Glomerular endothelial cell (primary cell): ENCODE results near the gene STK17A.

DNA sequence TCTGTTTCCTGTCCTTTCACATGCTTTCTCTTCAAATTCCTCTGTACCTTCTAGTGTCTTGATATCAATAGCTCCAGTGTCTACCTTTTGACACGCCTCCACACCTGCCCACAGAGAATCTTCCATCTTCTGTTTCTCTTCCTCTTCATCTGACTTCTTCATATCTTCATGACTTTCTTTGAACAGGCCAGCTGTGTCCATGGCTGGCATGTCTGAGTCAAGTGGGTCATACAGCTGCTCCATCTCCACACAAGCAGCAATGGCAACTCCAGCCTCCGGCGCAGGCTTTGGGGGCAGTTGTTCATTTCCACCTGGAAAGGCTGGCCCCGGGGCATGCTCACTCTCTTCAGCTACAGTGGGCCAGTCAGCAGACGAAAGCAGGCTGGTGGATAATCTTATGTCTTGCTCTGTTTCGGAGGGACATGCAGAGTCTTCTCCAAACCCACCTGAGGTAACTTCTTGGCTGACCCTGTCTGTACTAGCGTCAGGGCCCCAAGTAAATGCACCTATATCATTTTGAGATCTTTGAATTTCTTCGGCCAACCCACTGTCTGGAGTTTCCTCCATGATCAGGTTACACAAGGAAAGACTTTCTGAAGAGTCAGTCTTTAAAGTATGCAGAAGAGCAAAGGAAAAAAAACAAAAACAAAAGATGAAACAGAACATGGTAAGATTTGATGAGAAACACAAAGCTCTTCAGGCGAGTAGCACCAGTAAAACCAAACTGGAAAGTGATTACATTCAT, 202.0 kb downstream of the AMPH start:
- RAMPAGE, long total RNA, result no peak

DNA sequence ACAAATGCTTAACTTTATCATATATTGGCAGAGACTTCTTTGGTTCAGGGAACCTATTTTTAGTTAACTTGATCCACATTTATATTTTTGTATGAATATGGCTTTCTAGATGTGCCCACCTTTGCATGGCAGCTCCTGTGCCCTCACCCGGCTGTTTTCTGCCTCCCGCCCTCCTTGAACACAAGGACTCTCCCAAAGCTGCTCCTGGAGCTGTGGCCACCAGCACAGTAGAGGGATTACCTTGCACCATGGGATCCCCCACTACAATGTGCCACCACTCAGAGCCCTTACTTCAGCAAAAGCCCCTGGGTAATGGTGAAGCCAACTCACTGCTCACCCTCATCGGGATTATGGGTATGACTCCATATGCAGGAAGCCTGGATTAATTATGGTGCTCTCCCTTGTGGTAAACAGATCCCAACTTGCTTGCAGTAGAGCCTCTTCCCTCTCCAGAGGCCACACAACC, 5.4 kb upstream of the AMPH start:
- RAMPAGE, long total RNA, result no peak

- RAMPAGE, long total RNA, result no peak
Observed at GRCh38 chr7:39624286-39624434, 788 bp downstream of the RALA start.

- RAMPAGE, long total RNA, result no peak
Observed at GRCh38 chr7:39624435-39624911, 1.1 kb downstream of the RALA start.

GRCh38 chr7:39954749-39955423, 4.8 kb downstream of the CDK13 start:
- RAMPAGE, long total RNA, result no peak

- RAMPAGE, long total RNA, result no peak
Observed at GRCh38 chr7:40093870-40095187, 40.1 kb downstream of the MPLKIP start.

GRCh38 chr7:40096182-40097252, 37.9 kb downstream of the MPLKIP start:
- RAMPAGE, long total RNA, result no peak

GRCh38 chr7:40882290-40882753, 747.5 kb downstream of the SUGCT start:
- RAMPAGE, long total RNA, result no peak

DNA sequence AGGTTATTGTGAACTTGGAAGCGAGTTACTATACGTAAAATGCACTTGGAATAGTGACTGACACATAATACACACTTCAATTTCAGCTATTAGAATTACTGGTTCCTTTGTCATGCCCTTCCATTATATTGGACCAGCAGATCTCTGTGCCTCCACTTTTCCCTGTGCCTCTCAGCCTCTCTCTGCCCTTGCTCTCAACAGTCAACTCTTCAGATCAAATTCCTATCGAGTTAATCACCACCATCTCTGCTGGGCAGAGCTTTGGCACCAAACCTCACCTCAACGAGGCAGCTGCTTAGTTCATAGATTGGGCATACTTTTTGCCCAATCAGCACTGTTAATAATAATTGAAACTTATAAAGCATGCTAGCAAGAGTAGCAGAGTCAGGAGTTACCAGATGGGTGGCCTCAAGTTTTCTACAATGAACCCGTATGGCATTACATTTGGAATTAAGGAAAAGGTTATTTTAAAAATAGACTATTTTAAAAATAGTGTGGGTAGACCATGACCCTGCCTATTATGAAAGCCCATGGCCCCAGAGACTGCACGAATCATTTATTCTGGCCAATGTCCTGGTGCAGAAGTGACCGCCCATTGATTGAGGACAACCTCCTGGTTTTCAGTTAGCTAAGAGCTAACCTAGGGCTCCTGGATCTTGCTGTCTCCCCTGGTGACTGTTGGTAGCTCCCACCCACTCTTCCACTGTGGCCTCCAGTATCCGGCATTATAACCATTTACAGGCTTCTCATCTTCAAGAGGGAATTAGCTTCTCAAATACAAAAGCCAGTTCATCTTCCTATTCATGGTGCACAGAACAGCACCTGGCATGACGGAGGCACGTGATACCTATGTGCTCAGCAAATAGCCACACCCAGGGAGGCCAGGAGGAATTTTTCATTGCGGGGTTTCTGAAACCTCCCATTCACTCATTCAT, 265.4 kb downstream of the INHBA start:
- RAMPAGE, long total RNA, result no peak

GRCh38 chr7:41942804-41943023, 239.8 kb upstream of the INHBA start:
- RAMPAGE, long total RNA, result no peak

DNA sequence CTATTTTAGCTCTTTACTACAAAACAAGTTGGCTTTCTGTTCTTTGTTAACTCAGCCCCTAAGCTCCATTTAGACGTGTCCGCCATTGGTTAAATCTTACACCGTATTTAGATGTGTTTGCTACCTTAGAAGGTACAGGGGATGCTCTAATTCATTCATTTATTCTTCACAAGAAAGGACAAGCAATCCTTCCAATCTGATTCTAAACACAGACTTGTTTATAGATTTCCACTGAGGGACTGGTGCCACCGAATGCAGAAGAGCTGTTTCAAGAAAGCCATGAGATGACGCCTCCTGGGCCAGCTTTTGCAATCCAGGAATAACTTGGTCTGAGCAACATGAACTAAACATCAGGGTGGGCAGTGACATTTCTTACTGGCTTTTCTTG, 186.6 kb downstream of the GLI3 start:
- RAMPAGE, long total RNA, result no peak

GRCh38 chr7:42219329-42219836, 17.6 kb downstream of the GLI3 start:
- RAMPAGE, long total RNA, result no peak

GRCh38 chr7:42262862-42263596, 26.0 kb upstream of the GLI3 start:
- RAMPAGE, long total RNA, result no peak

DNA sequence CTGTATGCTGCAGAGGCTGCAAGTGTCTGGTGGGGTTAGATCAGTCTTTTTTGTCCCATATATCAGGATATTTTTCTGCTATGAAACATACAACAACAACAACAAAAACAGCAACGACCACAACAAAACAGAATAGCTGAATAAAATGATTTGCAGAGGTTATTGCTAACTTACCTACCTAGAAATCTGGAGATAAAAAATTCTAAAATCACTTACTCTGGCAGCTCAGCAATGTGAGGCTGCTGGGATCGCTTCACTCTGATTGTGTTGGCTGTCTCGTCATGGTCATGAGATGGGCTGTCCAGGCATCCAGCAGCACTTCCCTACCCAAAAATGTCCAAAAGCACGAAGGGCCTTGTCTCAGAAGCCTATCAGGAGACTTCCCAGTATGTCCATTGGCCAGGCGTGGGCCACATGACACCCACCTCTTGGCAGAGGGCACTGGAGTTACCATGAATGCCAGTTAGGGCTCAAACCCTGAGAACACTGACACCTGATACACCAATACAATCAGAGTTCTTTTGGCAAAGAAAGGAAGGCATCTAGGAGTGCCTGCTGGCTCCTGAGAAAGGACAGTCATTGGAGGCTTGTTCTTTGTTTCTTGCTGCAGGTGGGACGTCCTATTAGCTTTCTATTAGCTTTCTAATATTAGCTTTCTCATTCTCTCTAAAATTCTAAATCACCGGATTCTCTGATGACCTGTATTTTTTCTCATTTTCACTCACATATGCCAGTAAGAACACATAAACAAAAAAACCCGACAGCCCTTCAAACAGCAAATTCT, 27.0 kb upstream of the GLI3 start:
- RAMPAGE, long total RNA, result no peak

GRCh38 chr7:42340274-42340801, 103.3 kb upstream of the GLI3 start:
- RAMPAGE, long total RNA, result no peak

- RAMPAGE, long total RNA, result no peak
Observed at GRCh38 chr7:43113686-43114278, 1.3 kb downstream of the HECW1 start.

GRCh38 chr7:43577394-43577949, 5.4 kb upstream of the STK17A start:
- RAMPAGE, long total RNA, result no peak

GRCh38 chr7:43582688-43583277, at the start of gene STK17A:
STK17A (plus strand) TSS chr7:43583108.
- RAMPAGE, long total RNA, result no peak

DNA sequence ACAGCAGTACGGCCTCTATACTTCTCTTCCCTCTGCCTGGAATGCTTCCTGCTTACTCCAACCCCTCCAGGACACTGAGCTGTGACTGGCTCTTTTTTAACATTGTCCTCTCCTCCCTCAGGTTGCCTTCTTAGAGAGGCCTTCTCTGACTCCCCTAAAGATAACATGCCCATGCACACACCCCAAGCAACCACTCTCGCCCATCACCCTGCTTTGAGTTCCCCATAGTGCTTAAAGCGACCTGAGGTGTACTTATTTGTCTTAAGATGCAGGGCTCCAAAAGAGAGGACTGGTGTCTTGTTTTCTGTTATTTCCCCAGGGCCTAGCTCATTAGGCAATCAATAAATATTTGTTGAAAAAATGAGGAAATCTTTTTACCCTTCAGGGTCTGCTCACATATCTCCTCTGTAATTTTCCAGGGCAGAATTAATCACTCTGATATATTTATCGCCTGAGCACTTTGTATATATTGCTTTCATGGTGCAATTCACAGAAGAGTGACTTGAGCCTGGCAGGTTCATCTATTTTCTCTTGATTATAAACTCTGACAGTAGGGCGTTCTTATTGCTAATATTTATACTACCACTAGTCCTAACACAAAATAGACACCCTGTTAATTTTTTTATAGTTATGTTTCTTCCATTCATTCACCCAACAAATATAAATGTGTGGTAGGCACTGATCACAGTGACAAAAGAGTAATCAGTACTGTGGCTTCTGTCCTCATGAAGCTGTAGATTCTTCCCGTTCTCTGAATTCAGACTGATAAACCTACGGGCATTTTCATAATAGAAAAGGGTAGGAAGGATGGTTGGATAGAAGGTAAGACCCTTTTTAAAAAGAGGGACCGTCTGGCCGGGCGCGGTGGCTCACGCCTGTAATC, 33.1 kb downstream of the STK17A start:
- RAMPAGE, long total RNA, result no peak

- RAMPAGE, long total RNA, result no peak
Observed at GRCh38 chr7:43702246-43703025, 26.9 kb downstream of the COA1 start.